Measurements from ENCODE around the genes CEACAM7 and ZNF526.

GRCh38 chr19:41564435-41565036 is 11.4 kb upstream of the CEACAM21 start:
- RRBS: 11% methylated on average over 1 of the region's 40 CpGs
CAGE:
- cytosol, long polyA plus RNA: no peak
- long polyA plus RNA: no peak
- nucleus, long polyA plus RNA: no peak

DNA sequence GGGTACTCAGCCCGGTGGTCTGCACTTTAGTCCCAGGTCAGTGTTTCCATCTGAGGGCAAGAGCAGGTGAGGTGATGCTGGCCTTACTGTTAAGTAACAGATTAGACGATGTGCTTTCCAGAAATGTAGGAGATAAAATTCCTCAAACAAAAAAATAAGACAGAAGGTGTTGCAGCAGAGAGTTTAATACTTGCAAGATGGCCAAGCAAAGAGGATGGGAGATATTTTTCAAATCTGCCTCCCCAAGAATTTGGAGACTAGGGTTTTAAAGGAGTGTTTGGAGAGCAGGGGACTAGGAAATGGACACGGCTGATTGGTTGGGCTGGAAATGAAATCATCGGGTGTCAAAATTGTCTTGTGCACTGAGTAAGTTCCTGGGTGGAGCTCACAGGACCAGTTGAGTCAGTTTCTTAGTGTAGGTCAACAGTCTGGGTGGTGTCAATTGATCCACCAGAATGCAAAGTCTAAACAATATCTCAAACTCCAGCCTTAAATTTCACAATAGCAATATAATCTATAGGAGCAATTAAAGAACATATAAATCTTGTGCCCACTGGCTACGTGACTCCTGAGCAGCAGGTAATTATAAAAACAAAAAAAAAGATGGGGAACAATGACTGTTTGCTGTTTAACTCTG is 22.9 kb upstream of the CEACAM4 start:
- RRBS: 3% methylated on average over 1 of the region's 5 CpGs
CAGE:
- cytosol, long polyA plus RNA: no peak
- long polyA plus RNA: no peak
- nucleus, long polyA plus RNA: no peak

DNA sequence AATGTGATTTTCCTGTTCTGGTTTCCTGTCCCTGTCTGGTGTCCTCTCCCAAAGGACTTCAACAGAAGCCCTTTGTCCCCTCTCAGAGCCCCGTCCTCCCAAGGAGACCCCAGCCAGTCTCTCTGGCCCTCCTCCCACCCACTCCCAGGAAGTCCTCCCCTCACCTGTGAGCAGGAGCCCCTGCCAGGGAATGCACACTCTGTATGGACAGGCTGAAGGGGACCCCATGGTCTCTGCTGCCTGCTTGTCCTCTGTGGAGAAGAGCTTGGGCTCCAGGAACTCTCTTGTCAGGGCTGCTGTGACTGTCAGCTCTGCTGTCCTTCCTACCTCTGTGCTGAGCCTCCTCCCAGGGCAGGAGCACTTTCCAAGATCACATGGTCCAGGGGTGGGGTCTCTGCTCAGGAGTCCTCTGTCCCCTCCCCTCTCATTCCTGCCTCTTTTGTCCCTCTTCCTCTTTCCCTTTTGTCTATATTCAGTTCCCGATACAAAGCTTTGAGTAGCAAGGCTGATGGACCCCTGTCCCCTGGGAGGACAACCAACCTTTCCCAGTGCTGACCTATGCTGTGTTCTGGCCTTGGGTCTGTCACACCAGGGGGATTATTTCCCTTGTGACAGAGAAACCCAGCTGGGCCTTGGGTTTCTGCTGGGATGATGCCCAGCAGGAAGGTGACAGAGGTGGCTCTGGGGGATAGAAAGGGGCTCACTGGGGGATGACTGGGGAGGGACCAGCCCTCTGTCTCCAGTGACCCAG is at the start of gene CEACAM7:
Gene CEACAM7 (minus strand): TSS at position 333 of the 751 bp plus-strand sequence.
- RRBS: no CpG with 5 or more reads among the region's 2 CpGs
CAGE:
- cytosol, long polyA plus RNA: no peak
- long polyA plus RNA: no peak
- nucleus, long polyA plus RNA: no peak

DNA sequence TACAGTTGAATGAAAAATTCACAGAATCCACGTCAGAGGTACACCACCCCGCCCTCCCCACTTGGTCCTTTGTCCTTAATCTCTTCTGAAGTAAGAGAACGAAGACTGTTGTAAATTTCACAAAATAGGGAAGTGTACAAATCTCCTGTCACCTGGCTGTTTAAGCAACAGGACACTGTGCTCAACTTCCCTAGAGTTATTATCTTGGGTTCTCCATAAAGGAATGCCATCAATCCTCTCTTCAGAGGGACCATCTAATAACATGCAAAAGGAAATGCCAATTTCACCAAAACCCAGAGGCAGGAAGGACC is 10.5 kb upstream of the CEACAM6 start:
- RRBS: no CpG with 5 or more reads among the region's 3 CpGs
CAGE:
- cytosol, long polyA plus RNA: no peak
- long polyA plus RNA: no peak
- nucleus, long polyA plus RNA: no peak

- RRBS: no CpG with 5 or more reads among the region's 7 CpGs
CAGE:
- cytosol, long polyA plus RNA: no peak
- long polyA plus RNA: no peak
- nucleus, long polyA plus RNA: no peak
These were observed 19.1 kb downstream of the CEACAM6 start for GRCh38 chr19:41774131-41775060.

GRCh38 chr19:41861811-41862312 is 1.8 kb downstream of the RPS19 start:
- RRBS: no CpG with 5 or more reads among the region's 9 CpGs
CAGE:
- cytosol, long polyA plus RNA: no peak
- long polyA plus RNA: no peak
- nucleus, long polyA plus RNA: no peak

- RRBS: over 99% methylated on average over 5 of the region's 36 CpGs
CAGE:
- cytosol, long polyA plus RNA: no peak
- long polyA plus RNA: no peak
- nucleus, long polyA plus RNA: no peak
These were observed 9.3 kb downstream of the ARHGEF1 start for GRCh38 chr19:41892062-41892907.

- RRBS: 97% methylated on average over 2 of the region's 8 CpGs
CAGE:
- cytosol, long polyA plus RNA: no peak
- long polyA plus RNA: no peak
- nucleus, long polyA plus RNA: no peak
These were observed 14.6 kb downstream of the ARHGEF1 start for GRCh38 chr19:41897603-41897963.

DNA sequence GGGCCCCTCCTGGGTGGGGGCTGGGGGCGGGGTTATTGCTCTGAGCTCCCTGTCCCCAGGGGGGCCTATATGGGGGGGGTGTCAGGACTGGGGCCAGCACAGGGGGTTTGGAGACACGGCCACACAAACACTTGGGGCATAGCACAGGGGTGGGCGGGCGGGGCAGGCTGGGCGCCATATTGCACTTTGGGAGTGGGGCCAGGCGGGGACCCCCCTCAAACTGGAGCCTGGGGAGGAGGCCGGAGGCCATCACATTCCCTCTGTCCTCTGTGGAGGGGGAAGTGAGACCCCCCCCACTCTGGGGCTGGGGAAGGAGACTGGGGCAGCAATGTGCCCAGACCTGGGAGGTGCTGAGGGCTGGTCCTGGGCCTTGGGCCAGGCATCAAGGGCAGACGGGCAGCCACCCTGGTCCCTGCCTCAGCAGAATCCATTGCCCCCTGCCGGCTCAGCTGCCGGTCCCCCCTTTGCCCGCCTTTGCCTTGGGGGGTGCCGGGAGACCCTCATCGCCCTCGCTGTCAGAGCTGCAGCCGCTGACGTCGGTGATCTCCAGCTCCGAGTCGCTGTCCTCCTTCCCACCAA is 20.4 kb downstream of the ERFL start:
- RRBS: no CpG with 5 or more reads among the region's 19 CpGs
CAGE:
- cytosol, long polyA plus RNA: no peak
- long polyA plus RNA: no peak
- nucleus, long polyA plus RNA: no peak

DNA sequence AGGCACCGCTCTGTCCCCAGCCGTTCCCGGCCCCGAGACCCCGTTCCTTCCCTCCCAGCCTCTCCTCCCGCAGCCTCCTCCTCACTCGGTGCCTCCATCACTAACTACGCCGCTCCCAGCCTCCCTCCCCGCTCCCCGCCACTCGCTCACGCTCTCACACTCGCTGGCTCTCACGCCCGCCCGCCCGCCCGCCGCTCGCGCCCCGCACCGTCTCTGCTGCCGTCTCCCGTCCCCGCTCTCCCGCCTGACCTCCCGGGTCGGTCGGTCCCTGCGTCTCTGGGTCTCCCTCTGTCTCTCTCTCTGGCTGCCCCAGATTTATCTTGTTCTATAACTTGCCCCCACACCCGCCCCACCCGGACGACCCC is 15.2 kb downstream of the ERFL start:
- RRBS: 4% methylated on average over 9 of the region's 35 CpGs
CAGE:
- cytosol, long polyA plus RNA: no peak
- long polyA plus RNA: no peak
- nucleus, long polyA plus RNA: no peak

- RRBS: no CpG with 5 or more reads among the region's 8 CpGs
CAGE:
- cytosol, long polyA plus RNA: no peak
- long polyA plus RNA: no peak
- nucleus, long polyA plus RNA: no peak
These were observed 1.8 kb downstream of the GRIK5 start for GRCh38 chr19:42068246-42068655.

GRCh38 chr19:42074701-42075938 is 846 bp upstream of the ZNF574 start:
- RRBS: 99% methylated on average over 1 of the region's 55 CpGs
CAGE:
- cytosol, long polyA plus RNA: no peak
- long polyA plus RNA: no peak
- nucleus, long polyA plus RNA: no peak

- RRBS: no CpG with 5 or more reads among the region's 6 CpGs
CAGE:
- cytosol, long polyA plus RNA: no peak
- long polyA plus RNA: no peak
- nucleus, long polyA plus RNA: no peak
These were observed 7.5 kb downstream of the ZNF574 start for GRCh38 chr19:42083415-42083948.

- RRBS: no CpG with 5 or more reads among the region's 12 CpGs
CAGE:
- cytosol, long polyA plus RNA: no peak
- long polyA plus RNA: no peak
- nucleus, long polyA plus RNA: no peak
These were observed 2.9 kb downstream of the POU2F2 start for GRCh38 chr19:42129114-42129885.

DNA sequence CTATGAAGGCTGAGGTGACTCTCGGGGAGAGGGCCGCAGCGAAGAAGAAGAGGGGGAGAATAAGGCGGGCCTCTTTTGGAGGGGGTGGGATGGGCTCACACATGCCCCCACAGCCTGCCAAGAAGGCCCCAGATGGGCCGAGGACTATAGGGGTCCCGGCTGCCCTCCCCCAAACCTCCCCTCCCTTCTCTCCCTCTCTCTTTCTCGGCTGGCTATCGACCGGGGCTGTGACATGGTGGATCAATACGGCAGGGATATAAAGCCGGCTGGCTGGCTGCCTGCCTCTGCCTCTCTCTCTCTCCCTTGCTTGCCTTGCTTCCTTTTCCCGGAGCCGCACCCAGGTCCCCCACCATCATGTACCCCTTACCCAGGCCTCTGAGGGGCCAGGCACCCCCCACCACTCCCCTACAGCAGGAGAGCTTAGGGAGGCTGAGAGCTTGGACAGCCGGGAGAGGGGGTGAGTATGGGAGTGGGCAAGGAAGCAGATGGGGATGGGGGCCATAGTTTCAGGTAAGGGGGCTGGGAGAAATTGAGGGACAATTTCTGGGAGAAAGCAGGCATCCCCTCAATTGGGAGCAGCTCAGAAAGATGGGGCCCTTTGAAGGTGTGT is 20.1 kb upstream of the POU2F2 start:
- RRBS: 84% methylated on average over 5 of the region's 14 CpGs
CAGE:
- cytosol, long polyA plus RNA: no peak
- long polyA plus RNA: no peak
- nucleus, long polyA plus RNA: no peak

- RRBS: 100% methylated on average over 1 of the region's 3 CpGs
CAGE:
- cytosol, long polyA plus RNA: no peak
- long polyA plus RNA: no peak
- nucleus, long polyA plus RNA: no peak
These were observed 18.6 kb downstream of the DEDD2 start for GRCh38 chr19:42198997-42199255.

DNA sequence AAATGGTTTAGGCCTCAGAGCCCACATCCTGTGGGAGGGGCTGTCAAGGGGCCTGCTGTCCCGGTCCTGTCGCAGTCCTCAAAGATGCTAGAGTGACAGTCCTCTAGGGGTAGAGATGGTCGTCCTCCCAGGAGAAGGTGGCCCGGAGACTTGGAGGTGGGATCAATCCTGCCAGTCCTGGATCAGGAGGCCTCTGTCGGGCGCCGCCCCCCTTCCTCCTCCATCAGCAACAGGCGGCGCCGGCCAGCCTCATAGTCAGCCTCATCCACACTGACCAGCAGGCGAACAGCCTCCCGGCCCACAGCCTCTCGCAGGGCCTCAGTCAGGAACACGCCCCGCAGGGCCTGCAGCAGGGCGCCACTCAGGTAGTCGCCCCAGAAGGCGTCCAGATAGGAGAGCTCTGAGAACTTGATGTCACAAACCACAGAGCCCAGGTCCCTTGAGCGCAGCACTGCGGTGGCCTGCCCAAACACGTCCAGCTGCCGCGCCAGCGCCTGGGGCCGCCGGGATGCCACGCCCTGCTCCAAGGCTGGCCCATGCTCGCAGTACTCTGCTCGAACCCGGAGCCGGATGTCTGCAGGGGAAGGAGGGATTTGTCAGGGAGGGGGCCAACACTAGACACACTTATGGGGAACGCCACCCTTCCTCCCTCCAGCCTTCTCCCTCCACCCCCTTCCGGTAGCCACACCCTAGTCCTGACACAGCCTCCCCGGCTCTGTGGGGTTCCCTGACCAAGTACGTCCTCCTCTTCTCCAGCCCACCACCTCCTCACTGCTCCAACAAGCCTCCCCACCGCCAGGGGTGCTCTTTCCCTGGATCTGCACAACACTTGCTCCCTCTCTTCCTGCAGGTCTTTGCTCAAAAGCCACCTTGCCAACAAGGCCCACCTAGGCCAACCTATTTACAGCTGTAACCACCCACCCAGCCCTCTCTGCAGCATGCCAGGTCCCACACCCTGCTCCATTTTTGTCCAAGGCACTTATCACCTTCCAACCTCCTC is 17.9 kb downstream of the DEDD2 start:
- RRBS: 95% methylated on average over 16 of the region's 36 CpGs
CAGE:
- cytosol, long polyA plus RNA: no peak
- long polyA plus RNA: no peak
- nucleus, long polyA plus RNA: no peak

- RRBS: no CpG with 5 or more reads among the region's 55 CpGs
CAGE:
- cytosol, long polyA plus RNA: no peak
- long polyA plus RNA: no peak
- nucleus, long polyA plus RNA: no peak
These were observed at the start of gene ZNF526 for GRCh38 chr19:42219643-42220695. TSS of gene ZNF526 (plus strand) at chr19:42220312.

- RRBS: 1% methylated on average over 3 of the region's 39 CpGs
CAGE:
- cytosol, long polyA plus RNA: no peak
- long polyA plus RNA: no peak
- nucleus, long polyA plus RNA: no peak
These were observed 1.1 kb upstream of the ERF start for GRCh38 chr19:42255718-42256665.

GRCh38 chr19:42280873-42281121 is 11.7 kb downstream of the CIC start:
- RRBS: 0% methylated on average over 6 of the region's 12 CpGs
CAGE:
- cytosol, long polyA plus RNA: no peak
- long polyA plus RNA: no peak
- nucleus, long polyA plus RNA: no peak

Measured in SK-N-SH (cell line).